ENCODE data around the genes ZBTB38 and PLS1.

DNA sequence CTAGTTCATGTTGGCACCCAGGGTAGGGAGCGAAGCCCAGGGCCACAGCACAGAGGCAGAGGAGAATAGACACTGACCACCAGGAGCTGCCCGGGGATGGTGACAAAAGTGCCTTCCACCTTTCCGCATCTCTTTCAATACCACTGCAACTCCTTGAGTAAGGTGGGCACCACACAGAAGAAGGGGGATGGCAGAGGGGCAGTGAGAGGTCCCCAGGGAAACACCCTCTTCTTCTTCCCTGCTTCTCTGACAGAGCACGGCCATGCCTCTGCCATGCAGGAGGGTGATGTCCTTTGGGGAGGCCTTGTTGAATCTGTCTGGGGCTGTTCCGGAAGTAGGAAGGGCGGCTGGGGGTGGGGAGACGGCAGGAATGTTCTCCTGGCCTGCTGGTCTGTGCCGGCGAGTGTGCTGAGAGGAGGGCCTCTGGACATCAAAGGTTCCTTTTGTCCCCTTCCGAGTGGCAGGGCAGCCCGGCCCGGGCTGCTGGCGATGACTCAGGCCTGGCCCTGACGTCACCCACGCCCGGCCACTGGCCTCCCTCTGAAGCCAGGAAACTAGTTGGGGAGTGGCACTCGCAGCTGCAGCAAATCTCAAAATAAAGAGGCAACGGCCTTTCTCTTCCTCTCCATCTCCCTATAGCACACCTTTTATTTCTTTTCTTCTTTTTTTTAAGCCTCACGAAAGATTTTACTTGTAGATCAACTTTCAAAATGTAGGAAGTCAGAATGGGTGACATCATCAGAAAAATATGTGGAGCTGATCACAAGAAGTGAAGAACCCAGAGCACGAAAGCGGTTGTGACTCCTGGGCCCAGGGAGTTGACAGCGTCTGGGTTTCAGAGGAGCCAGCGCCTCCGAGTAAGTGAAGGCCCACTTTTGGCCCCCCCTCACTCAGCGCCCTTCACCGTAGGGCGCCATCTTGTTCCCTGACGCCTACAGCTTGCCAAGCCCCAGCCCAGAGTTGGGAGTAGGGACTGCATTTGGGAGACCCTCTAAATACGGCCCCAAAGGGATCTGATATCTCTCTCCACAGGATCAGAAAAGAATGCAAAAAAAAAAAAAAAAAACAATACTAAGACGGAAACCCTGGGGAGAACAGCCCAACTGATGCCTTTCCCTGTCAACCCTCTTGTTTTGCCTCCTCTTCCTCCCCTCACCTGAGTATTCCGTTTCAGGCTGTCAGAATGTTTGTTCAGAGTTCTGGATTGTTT is at the start of gene ZBTB38:
Gene ZBTB38 (plus strand): TSS at position 557 of the 1,210 bp plus-strand sequence.
- PRO-cap = bidirectional peak, plus-strand start at position 571 of the sequence, minus-strand start at position 315 of the sequence; bidirectional peak, plus-strand start at position 816 of the sequence, minus-strand start at position 799 of the sequence

GRCh38 chr3:141409216-141409870 is 41.0 kb downstream of the ZBTB38 start:
- PRO-cap = no peak

GRCh38 chr3:141426418-141426879 is 58.1 kb downstream of the ZBTB38 start:
- PRO-cap = bidirectional peak, plus-strand start at chr3:141426635, minus-strand start at chr3:141426512

DNA sequence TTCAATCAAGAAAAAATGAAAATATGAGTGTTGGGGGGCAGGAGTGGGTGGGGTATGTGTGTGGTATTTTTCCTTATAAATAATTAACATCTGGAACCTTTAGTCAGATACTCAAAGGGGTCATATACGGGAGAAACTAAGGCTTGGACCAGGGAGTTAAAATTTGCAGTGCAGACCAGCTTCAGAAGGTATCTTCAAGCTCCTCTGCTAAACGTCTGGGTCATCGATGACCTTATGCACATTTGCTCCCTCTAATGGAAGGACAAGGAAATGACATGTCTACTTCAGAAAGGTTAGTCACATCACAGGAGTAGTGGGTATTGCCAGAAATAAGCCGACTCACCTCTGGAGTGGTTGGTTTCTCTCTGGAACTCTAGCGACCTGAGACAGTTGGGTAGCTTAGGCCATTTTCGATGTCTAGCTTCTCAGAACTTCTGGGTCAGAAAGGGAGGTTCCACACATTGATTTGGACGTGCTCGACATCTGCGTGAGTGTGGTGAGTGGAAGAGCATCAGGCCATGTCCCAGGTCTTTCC is 31.9 kb upstream of the RASA2 start:
- PRO-cap = no peak

- PRO-cap = unidirectional peak, minus-strand start at chr3:141487898
Observed at GRCh38 chr3:141487478-141488267, 846 bp downstream of the RASA2 start.

- PRO-cap = no peak
Observed at GRCh38 chr3:141520394-141521257, 33.8 kb downstream of the RASA2 start.

- PRO-cap = no peak
Observed at GRCh38 chr3:141661311-141661931, 76.7 kb upstream of the RNF7 start.

DNA sequence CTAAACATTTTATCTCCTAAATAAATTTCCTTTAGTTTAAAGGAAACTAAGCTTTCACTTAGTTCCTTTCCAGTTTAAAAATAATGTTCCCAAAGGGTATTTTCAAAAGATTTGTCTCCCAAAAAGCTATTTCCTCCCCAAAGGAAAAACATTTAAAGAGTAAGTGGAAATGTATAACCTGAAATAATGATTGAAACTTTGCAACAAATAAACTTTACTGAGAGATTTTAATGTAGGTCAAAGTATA is 2.0 kb downstream of the RNF7 start:
- PRO-cap = no peak

DNA sequence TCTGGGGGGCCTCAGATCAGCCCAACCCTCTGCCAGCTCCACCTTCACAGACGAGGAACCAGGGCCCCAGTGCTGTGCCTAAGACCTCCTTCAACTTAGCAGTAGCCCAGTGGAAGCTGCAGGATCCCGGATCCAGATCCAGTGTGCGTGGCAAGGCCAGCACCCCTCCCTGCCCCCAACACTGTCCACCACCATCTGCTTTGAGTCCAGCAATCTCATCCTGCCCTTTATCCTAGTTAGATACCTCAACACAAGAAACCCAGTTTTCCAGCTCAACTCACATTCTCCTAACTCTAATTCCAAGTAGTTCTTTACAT is 201 bp downstream of the GRK7 start:
- PRO-cap = no peak

- PRO-cap = unidirectional peak, plus-strand start at chr3:142447607
Observed at GRCh38 chr3:142446988-142447878, 604 bp downstream of the XRN1 start.

DNA sequence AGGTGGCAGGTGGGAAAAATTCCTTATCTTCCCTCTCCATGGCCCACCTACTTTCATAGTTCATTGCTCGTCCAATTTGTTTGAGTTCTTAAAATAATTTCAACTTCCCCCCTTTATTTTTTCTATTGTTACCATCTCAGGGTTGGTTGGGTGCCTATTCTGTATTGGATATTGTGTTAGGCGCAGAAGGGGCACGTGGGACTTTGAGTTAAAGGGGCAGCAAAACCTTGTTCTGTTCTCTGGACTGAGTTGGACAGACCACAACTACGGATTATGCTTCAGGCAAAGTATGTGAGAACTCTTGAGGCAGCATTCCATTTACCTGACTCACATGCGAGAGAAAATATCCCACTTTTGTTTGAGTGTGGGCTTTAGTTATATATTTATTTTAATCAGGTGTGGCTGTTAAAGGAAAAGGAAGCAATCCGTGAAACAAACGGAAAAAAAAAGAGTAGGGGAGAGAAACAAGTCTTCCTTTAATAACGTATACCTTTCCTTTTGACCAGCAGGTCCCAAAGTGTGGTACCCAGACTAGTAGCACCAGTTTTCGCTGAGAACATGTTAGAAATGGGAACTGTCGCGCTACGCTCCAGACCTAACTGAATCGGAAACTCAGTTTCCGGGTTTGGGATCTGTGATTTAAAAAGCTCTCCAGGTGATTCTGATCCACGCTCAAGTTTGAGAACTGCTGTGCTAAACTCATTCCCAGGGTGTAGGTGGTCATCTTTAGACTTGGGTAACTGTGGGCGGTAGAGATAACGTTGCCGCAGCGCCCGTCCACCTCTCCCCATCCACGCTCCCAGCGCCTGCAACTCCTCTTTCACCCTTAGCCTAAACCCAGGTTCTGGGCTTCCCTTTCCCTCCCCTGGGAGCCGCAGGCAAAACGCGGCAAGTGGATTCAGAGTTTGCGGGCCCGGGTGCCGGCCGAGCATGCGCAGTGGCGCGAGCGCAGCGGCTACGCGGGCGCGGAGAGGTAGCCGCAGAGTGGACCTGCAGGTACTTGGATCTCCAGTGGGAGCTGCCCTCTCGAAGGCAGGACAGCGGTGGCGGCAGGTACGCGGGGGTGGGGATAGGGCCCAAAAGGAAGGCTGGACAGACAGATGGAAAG is at the start of gene PLS1:
Gene PLS1 (plus strand): TSS at position 937 of the 1,108 bp plus-strand sequence.
- PRO-cap = bidirectional peak, plus-strand start at position 937 of the sequence, minus-strand start at position 828 of the sequence

DNA sequence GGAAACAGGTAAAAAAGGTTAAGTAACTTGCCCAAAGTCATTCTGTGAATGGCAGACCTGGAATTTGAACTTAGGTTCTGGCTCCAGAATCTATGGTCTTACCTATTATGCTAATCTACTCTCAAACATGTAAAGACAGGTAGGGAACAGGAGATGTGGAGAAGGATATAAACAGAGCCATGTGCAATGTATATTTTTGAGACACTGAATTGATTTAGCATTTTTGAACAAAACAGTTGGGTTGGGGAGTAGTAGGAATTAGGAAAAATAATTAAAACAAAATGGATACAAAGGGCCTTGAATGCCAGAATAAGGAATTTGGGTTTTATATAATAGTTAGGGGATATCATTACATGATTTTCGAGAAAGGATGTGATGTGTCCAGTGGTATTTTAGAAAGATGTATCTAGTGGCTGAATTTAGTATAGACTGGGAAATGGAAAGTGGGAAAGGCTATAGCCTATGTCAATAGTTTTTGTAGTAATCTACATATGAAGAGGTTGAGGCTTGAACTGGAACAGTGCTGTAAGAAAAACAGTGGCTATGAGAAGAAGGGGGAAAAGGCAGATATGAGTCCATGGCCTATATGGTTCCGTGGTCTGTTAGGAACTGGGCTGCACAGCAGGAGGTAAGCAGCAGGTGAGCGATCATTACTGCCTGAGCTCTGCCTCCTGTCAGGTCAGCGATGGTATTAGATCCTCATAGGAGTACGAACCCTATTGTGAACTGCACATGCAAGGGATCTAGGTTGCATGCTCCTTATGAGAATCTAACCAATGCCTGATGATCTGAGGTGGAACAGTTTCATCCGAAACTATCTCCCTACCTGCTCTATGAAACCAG is 15.7 kb downstream of the TRPC1 start:
- PRO-cap = no peak

DNA sequence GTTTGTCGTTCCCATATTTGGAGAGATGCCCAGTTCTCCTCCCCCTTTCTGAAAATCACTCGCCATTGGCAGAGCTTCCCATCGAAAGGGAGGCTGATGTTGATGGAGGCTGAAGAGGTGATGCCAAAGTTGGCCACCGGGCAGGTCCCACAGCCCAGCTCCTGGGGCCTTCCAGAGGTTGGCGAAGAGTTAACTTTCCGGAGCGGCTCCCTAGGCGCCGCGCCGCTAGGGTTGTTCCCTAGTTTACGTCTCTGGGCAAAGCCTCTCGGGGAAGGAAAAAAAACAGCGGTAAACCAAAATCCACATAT is 757 bp downstream of the PCOLCE2 start:
- PRO-cap = no peak

- PRO-cap = no peak
Observed at GRCh38 chr3:142962617-142963053, 839 bp downstream of the PAQR9 start.

GRCh38 chr3:143443991-143444314 is 324.4 kb downstream of the CHST2 start:
- PRO-cap = no peak

- PRO-cap = no peak
Observed at GRCh38 chr3:143824257-143824822, 23.9 kb downstream of the SLC9A9 start.

DNA sequence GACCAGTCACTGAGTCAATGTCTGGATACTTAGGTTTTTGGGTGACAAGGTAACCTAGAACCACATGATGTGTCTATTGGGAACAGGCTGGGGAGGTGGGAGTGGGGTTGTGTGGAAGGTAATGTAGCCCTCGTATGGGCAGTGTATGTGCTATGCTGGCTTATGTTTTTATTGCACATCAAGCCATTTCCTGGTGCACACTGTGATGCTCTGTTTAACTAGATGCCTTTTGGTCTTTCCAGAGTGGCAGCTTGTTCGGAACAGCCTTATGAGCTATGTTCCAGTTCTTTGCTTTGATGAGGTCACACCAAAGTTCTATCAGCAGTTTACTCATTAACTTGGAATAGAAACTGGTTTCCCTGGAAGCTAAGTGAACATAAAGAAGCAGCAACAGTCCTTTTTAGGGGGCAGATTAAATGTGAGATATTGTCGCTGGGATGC is 133.9 kb downstream of the DIPK2A start:
- PRO-cap = no peak

DNA sequence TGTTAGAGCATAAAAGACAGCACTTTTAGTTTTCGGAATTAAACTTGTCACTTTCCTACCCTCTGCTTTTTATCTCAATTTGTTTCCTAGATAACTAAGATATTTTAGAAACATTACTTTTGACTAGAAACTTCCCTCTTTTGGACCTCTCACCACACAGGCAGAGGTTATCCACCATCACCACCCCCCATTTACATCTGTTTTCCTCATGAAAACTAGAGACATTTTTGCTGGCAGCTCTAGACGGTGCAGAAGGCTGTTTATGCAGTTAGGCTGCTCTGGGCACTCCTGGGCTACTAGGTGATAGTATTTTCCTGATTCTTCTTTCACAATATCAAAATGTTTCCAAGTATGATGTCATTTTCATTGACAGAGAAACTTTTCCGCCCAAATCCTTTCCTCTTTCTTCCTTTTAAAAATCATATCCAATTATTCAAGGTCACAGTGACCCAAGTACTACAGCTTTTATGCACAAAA is 67.1 kb downstream of the PLOD2 start:
- PRO-cap = no peak

GRCh38 chr3:146160006-146160455 is 953 bp downstream of the PLOD2 start:
- PRO-cap = bidirectional peak, plus-strand start at chr3:146160314, minus-strand start at chr3:146160320

- PRO-cap = unidirectional peak, plus-strand start at chr3:146242176
Observed at GRCh38 chr3:146241709-146242463, 9.0 kb downstream of the PLSCR4 start.